Choroid plexus epithelial cell (primary cell): ENCODE measurements around a stretch of chr9.

DNA sequence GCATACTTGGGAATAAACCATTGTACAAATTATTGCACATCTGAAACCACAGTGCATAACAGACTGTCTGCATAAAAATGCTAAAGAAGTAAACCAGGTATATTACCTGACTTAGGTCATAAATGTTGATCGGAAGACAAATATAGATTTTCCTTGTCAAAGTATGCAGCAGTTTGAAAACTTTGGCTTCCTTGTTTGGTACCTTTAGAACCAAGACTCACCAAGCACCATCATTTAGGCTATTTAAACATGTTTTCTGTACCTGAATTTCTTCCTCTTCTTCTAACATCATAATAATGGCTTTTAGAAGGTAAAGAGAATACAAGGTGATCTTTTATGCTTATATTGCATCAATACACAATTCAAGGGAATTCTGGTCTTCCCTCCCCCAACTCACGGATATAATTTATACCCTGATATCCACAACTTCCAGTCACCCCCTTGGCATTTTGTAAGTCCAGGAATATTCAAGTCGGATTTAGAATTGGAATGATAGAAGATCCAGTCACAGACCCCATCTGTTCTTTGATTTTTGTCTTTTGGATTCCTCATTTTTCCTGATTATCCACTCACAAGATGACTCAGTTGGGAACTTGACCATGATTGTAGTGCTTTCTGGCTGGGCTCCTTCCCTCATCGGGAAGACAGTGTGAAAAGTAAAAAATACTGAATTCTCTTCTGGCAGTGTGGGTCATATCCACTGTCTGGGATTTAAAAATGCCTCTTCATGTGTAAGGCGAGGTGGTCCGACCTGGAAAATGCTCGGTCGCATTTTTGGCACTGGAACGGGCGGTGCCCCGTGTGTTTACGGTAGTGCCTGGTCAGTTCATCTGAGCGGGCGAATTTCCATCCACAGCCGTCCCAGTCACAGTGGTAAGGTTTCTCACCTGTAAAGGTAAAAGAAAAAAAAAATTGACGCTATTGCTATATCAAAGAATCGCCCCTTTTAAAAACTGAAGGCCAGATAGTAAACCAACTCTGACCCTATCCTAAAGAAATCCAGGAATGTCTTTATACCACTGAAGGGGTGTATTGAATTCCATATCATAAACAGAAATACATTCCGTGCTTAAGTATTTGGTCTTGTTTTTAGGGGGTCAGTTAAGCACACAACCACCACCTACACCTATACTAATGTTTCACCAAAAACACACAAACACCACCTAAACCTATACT, 4.1 kb downstream of the KLF4 start:
- RRBS, result no CpG with 5 or more reads among the region's 18 CpGs

DNA sequence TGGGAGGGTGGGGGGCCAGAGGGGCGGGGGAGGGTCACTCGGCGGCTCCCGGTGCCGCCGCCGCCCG, 95 bp downstream of the KLF4 start:
- RRBS, result 0% methylated on average over 5 of the region's 8 CpGs

GRCh38 chr9:107491368-107492082, 2.0 kb upstream of the KLF4 start:
- RRBS, result 5% methylated on average over 13 of the region's 31 CpGs

DNA sequence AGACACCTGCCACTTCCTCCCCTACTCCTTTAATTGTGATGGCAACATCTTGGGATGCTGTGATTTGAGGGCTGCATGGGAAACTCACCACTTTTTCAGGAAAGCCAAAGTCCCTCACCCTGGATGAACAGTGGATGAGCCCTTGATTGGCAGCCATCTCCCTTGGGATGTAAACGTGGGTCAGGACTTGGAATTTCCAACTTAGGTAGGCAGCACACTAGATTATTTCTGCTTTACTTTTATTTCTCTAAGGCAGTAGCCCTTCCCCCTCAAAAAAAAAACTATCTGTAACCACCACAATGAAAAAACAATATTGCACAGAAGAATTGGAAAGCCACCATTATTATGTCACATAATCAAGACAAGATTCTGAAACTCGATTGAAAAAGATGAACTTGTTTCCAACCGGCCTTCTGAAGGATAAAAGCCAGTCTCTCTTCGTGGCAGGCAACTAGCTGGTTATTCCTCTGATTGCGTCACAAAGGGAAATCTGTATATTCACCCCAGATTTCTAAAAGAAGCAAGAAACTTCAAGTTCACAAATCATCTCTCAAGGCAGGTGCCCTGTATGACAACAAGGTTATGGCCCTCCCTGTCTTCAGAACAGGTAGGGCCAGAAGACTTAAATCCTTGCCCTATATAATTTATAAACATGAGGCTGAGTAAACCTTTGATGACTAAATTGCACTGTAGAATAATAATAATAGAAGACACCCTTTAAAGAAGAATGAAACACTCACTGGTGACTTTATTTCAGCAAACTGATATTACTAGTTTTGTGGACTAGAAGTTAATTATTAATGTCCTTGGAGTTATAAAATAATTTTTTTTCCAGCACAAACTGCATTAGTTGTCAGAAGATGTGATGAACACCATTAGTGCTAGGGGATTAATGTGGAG, 2.8 kb upstream of the KLF4 start:
- RRBS, result no CpG with 5 or more reads among the region's 5 CpGs

- RRBS, result no CpG with 5 or more reads among the region's 3 CpGs
These were observed 343.7 kb upstream of the KLF4 start for GRCh38 chr9:107833178-107833679.

GRCh38 chr9:108271760-108272615, 583.8 kb downstream of the ACTL7B start:
- RRBS, result no CpG with 5 or more reads among the region's 7 CpGs

DNA sequence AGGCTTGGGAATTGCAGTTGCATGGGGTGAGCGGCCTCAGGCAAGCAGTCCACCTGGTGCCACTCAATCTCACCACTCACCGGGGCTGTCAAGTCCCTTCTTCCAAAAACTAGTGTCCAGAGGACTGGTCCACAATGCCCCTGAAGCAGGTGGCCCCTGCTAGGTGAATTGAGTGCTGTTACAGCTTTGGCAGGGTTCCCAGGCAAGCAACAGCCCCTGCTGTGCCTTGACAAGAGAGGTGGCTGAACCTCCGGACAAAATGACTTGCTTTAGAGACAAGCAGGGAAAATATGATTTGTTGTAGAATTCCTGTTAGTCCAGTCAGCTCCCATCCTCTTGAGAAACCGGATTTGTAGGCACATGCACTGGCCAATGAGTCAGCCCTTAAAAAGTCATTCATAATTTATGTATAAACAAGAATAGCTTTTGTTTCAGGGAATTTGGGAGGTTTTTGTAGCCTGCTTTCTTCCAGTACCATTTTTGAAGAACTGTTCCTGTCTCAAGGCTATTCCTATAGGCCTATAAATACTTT, 411.2 kb downstream of the ACTL7B start:
- RRBS, result 7% methylated on average over 2 of the region's 4 CpGs

DNA sequence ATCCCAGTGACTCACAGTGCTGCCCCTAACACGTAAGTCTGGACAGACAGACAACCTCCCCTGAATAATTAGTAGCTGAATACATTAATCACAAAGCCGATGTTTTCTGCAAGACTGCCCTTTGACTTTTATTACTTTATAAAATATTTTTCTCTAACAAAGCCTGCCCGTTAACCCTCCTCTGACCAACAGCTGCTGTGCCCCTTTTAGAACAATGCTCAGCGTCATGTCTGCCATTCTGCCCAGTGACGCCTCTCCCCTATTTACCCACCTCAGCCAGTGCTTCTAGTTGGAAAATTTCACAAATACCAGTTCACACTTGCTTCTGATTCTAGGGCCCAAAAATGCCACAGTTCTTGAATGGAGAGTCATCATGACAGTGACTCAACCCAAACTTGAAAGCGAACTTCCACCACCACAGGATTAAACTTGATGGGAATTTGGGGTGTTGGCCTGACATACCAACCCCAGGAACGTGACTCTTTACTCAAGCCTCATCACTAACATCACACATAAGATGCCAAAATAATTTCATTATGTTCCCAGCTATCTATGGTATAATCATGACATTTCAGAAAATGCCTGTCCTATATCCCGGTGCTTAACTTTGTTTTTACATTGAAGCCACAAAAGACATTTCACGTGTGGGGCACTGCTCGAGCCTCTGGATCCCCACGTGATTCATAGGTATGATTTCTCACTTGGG, 221.1 kb downstream of the ACTL7B start:
- RRBS, result no CpG with 5 or more reads among the region's 11 CpGs

DNA sequence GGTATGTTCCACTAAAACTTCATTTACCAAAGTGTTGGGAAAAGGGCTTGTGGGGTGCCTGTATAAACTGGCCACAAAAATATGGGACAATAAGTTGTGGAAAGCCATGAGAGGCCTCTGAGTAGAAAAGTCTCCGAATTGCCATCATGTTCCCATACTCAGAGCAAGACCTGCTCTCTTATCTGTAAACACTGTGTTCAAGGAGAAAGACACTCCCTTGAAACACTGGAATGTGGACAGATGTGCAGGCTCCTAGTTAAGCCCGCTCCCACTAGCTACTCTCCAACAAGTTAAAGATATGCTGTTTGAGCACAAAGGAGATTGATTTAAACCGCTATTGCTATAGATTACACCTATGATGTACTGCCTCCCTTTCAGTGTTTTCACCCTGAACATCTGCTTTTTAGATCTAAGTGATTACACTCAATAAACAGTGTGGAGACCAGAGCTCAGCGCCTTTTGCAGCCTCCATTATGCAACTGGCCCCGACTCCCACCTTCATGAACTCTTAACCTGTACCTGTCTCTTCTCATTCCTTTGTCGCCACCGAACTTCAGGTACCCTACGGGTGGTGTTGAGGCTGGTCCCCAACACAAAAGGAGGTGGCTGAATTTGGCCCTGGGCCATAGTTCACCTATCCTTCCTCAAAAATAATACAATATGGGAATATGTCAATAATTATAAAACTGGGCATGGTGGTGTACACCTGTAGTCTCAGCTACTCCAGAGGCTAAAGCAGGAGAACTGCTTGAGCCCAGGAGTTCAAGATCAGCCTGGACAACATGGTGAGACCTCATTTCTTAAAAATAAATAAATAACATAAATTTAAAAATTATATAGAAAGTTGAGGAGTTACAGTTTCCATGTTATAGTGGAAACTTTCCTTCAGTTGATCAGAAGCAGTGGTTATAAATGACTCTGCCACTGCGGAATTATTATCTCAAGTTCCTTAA, 47.4 kb downstream of the TMEM245 start:
- RRBS, result no CpG with 5 or more reads among the region's 9 CpGs

DNA sequence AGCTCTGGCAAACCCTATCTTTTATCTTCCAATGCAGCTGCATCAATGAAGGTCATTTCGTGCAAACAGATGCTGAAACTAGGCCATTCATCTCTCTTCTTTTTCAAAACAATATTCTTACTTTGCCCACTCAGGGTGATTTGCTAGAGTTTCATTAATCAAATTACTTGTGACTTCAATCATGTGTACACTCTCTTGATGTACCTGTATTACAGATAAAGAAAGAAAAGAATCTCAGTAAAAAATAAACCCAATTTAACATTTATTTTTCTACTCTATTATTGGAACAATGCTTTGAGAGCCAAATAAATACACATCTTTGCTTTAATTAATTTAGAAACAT, 46.5 kb downstream of the TMEM245 start:
- RRBS, result no CpG with 5 or more reads among the region's 1 CpG

DNA sequence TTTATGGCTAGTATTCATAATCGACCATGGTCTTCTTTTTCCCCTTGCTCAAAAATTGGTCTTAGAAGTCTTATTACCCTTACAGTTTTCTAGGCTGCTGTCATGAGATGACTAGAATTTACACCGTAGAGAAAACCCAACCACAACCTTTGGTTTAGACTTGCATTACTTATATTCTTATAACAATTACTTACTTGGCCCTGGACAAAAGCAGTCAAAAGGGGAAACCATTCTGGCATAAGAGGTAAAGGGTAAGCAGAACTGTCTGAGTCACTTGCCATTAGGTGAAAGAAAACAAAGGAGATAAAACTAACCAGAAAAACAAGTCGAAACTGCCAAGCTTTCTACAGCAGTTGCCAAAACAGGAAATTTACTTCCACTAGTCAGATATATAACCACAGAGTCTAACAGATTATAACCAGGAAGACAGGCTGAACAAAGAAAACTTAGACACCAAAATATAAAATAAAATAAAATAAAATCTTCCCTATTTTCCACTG, 17.9 kb downstream of the TMEM245 start:
- RRBS, result no CpG with 5 or more reads among the region's 3 CpGs

DNA sequence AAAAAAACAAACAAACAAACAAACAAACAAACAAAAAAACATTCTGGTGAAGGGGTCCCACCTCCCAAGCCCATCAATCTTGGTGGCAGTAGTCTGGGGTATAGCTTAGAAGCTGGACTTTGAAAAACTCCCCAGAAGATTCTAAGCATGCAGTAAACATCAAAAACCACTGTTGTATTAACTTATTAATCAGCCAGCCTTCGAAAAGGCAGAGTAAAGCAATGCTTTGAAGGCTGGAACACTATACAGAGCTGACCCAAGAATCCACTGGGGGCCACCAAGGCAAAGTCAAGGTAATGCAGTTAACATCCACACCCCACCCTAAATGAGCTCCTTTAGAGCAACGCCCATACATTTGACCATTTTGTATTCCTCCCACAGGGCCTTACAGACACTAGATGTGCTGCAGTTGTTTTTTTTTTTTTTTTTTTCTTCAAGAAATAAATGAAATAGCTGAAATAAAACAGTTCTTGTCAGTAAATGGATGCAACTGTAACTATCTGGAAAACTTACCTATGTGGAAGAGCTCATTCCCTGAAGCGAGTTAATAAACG, 14.2 kb downstream of the EPB41L4B start:
- RRBS, result no CpG with 5 or more reads among the region's 4 CpGs

DNA sequence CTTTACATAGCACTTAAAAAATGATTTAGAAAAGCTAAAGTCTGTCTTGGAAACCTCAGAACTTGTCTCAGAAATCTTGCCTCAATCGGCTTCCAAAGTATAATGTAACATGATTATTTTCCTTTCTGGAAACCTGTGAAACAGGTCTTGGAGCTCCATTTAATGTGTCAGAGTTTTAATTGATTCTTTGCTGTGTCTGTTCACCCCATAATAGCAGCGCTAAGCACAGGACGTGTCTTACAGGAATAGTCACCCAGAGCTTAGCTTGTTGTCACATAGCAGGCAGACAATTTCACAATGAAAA, 40.2 kb upstream of the PTPN3 start:
- RRBS, result no CpG with 5 or more reads among the region's 3 CpGs

DNA sequence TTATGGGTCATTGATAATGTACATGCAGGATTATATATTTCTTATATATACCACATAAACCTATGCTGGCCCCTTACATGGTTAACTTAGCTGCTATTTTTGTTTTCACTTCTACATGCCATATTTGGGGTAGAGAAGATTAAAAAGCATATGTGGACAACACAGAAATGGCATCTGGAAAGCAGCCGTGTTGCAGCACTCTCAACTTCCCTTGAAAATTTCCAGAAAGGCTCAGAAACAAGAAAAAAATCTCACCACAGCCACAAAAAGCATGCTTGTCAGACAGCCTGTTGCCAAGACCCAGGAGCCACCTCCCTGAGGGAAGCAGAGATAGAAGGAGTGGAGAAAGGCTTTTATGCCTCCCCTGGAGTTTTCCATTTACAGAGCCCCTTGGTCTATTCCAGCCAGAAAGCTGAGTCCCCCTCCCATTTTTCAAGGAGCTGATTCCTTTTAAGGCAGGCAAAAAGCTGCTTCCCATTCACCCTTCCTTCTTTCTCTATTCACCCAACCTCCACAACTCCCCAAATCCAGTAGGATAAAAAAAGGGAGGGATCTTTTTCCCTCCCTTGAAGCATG, 37.3 kb upstream of the PALM2AKAP2 start:
- RRBS, result no CpG with 5 or more reads among the region's 1 CpG

GRCh38 chr9:109856501-109857395, 76.8 kb downstream of the PALM2AKAP2 start:
- RRBS, result no CpG with 5 or more reads among the region's 7 CpGs

DNA sequence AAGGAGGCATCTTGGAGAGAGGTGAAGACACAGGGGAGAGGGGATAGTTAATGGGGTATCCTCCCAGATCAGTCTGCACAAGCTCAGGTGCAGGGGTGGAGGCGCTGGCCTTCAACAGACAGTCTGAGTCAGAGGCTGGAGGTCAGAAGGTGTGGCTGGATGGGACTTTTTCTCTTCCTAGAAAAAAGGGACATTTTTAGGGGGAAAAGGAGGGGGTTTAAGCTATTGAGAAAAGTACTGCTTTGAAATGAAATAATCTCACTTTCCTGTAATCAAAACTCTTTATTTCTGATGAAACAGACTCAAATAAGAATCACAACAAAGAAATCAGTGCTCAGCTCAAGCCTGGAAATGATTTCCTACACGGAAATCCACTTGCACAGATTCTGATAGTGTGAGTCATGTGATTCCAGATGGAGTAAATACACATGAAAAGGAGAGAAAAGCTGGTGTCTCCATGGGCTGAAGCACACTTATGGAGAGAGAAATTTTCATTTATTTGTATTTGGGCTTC, 131.0 kb downstream of the PALM2AKAP2 start:
- RRBS, result no CpG with 5 or more reads among the region's 2 CpGs

DNA sequence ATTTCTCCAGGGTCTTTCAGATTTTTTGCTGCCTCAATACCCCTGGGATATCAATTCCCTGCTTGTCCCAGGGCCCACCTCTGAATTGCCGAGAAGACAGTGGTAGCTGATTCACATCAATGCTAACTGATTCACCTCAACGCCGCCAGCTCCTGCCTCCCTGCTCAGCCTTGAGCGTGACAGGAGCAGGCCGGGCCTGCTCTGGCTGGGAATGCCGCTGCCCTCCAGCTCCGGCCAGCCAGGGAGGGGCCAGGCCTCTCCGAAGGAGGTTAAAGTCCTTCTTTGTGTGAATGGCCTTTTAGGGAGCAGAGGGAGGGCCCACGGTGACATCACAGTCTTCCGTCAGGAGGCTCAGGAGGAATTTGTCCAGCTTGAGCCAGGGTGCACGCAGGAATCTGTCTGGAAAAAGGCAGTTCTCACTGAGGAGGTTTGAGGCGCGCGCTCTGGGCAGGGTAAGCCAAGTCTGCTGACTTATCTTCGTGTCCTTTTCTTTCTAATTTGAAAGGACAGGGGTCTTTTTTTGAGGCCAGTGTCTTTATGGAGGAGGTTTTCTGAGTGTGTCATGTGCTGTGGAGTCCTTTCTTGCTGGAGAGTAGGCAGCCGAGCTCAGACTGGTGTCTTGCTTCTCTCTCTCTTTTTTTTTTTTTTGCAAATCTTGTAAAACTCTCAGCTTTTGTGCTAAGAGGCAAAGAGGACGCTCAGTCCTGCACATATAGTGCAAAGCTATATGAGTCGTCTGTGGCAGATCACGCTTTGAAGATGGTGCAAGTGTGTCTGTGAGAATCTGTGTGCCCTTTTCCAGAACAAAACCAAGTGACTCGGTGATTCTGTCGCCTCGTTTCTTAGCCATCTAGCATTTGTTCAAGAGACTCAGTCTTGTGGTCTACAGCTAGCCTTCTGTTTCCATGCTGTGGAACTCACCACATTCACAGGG, 82.5 kb downstream of the C9orf152 start:
- RRBS, result 2% methylated on average over 3 of the region's 22 CpGs

GRCh38 chr9:110169109-110169961, 38.6 kb downstream of the C9orf152 start:
- RRBS, result no CpG with 5 or more reads among the region's 9 CpGs

GRCh38 chr9:110206315-110206769, 1.6 kb downstream of the C9orf152 start:
- RRBS, result no CpG with 5 or more reads among the region's 1 CpG